Neural cell (in vitro differentiated cells): ENCODE results near the genes PJA1, NALF2, RAB41 and DLG3.

GRCh38 chrX:65673669-65674357 lies 6.4 kb downstream of the MSN start:
- RAMPAGE, long total RNA: no peak

- RAMPAGE, long total RNA: no peak
Observed at GRCh38 chrX:65738659-65739353, 71.4 kb downstream of the MSN start.

- RAMPAGE, long total RNA: no peak
Observed at GRCh38 chrX:65739653-65740528, 72.4 kb downstream of the MSN start.

DNA sequence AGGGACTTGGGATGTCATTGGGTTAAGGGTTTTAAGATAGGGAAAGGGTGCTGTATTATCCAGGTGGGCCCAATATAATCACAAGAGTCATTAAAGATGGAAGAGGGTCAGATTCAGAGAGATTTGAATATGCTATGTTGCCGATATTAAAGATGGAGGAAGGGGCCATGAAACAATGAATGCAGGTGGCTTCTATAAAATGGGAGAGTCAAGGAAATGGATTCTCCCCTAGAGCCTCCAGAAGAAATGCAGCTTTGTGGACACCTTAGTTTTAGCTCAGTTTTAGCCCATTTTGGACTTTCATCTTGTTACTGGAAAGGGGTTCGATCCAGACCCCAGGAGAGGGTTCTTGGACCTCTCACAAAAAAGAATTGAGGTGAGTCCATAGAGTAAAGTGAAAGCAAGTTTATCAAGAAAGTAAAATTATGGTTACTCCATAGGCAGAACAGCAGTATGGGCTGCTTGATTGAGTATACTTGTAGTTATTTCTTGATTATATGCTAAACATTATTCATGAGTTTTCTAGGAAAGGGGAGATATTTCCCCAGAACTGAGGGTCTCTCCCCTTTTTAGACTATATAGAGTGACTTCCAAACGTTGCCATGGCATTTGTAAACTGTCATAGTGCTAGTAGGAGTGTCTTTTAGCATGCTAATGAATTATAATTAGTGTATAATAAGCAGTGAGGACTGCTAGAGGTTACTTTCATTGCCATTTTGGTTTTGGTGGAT lies 76.4 kb downstream of the MSN start:
- RAMPAGE, long total RNA: no peak

GRCh38 chrX:66162092-66163067 lies 1.7 kb upstream of the HEPH start:
- RAMPAGE, long total RNA: no peak

DNA sequence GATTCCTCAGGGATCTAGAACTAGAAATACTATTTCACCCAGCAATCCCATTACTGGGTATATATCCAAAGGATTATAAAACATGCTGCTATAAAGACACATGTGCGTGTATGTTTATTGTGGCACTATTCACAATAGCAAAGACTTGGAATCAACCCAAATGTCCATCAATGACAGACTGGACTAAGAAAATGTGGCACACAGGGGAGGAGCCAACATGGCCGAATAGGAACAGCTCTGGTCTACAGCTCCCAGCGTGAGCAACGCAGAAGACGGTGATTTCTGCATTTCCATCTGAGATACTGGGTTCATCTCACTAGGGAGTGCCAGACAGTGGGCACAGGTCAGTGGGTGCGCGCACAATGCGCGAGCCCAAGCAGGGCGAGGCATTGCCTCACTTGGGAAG lies 303.7 kb upstream of the EDA2R start:
- RAMPAGE, long total RNA: no peak

DNA sequence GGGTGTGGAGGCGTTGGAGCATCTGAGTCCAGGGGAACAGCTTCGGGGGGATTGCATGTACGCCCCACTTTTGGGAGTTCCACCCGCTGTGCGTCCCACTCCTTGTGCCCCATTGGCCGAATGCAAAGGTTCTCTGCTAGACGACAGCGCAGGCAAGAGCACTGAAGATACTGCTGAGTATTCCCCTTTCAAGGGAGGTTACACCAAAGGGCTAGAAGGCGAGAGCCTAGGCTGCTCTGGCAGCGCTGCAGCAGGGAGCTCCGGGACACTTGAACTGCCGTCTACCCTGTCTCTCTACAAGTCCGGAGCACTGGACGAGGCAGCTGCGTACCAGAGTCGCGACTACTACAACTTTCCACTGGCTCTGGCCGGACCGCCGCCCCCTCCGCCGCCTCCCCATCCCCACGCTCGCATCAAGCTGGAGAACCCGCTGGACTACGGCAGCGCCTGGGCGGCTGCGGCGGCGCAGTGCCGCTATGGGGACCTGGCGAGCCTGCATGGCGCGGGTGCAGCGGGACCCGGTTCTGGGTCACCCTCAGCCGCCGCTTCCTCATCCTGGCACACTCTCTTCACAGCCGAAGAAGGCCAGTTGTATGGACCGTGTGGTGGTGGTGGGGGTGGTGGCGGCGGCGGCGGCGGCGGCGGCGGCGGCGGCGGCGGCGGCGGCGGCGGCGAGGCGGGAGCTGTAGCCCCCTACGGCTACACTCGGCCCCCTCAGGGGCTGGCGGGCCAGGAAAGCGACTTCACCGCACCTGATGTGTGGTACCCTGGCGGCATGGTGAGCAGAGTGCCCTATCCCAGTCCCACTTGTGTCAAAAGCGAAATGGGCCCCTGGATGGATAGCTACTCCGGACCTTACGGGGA lies 2.3 kb downstream of the AR start:
- RAMPAGE, long total RNA: no peak

DNA sequence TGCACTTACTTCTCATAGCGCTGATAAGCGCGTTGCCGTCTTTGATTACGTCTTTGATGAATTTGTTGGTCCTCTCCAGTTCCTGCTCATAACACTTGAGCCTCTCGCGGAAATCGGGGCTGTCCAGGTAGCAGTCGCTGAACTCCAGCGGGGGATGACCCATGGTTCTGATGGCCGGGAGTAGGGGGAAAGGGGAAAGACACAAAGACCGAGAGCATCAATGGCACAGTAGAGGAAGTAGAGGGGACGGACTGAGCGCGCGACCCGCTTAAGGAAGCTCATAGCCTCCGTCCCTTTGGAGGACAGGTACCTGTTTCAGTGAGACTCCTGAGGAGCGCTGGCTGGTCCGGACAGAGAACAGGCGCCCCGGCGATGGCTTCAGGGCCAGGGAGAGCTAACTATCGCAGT lies 433 bp downstream of the OPHN1 start:
- RAMPAGE, long total RNA: no peak

- RAMPAGE, long total RNA: no peak
Observed at GRCh38 chrX:68499155-68499554, 304 bp downstream of the YIPF6 start.

DNA sequence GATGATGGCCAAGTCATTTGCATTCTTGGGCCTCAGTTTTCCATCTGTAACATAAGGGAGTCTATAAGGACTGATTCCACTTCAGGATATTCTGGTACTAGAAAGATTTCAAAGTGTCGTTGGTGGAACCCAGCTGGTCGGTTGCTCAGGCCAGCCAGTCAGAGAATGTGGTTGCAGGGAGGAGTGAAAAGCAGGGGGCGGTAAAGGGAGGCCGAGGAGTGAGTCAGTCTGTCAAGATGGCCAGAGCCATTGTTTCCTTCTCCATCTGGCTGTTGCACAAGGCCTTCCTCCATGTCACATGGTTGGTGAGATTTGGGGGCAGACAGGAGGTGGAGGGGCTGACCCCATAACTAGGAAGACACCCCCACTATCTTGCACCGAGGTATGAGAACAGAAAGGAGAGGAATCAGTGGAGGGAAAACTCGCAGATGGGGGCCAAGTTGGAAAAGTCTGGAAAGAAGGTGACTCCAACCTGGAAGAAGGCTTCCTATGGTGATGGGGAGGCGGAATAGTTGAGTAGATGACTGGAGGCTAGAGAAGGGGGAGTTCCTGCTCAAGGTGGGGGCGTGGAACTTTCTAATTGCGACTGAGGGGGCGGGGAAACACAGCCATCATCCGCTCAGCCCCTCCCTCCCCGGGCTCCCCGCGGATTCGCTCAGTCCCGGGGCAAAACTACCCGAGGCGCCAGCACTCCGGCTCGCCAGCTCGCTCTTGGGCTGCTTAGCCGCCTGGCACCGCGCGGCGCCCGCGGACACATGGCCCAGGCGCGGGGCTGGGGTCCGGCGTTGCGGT lies 38.4 kb downstream of the STARD8 start:
- RAMPAGE, long total RNA: no peak

DNA sequence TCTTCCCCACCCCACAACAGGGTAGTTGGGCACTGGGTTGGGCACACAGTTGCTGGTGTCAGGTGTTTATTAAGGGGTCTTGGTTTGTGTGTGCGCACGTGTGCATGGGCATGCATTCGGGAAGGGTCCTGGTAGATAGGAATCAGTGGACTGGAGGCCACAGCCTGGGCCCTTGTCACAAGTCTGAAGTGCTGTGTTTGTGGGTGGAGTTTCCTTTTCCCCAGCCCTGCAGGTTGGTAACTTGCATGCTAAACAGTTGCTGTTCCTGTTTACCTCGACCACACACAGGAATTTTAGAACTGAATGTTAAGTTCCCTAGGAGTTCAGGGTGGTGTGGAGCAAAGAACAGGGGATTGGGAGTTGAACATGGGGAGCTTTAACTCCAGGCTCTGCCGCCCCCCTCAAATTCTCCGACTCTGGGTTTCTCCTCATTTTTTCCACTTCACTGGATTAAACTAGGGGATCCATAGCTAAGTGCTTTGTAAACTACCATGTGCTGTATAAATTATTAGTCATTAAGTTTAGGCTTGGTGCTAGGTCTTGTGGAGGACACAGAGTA lies 48.9 kb downstream of the STARD8 start:
- RAMPAGE, long total RNA: no peak

GRCh38 chrX:68894643-68895632 lies 66.1 kb downstream of the EFNB1 start:
- RAMPAGE, long total RNA: no peak

GRCh38 chrX:69109798-69110188 lies 55.5 kb downstream of the PJA1 start:
- RAMPAGE, long total RNA: no peak

DNA sequence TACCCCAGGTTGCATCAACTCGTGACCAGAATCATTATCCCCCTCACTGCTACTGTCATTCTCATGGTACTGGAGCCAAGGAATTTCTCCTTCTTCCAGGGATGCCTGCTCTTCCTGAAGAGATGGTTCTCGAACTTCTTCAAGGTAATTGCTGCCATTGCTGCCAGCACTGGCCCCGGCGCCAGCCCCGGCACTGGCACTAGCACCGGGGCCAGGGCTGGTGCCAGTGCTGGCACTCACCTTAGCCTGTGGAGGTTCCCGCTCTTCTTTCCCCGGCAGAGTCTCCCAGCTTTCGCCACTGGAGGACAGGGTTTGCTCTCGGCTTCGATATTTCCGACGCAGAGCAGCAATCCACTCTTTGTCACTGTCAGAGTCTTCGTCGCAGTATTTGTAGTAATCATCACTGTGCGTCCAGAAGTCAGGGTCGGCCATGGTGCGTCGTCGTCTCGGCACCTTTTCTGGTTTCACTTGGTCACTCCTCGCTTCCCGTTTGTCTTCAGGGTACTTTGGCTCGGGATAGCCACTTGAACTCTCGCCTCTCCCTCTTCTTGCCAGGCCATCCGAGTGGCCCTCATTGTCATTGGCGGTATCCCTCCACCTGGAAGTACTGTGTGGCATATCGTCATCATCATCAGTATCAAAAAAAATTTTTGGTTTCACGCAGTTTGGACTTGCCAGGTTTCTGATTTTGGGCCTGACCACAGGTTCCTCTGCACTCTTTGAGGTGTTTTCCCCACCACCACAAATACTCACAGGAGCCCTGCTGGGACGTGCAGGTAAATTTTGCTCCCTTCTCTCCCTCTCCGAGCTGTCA lies 3.3 kb downstream of the PJA1 start:
- RAMPAGE, long total RNA: no peak

DNA sequence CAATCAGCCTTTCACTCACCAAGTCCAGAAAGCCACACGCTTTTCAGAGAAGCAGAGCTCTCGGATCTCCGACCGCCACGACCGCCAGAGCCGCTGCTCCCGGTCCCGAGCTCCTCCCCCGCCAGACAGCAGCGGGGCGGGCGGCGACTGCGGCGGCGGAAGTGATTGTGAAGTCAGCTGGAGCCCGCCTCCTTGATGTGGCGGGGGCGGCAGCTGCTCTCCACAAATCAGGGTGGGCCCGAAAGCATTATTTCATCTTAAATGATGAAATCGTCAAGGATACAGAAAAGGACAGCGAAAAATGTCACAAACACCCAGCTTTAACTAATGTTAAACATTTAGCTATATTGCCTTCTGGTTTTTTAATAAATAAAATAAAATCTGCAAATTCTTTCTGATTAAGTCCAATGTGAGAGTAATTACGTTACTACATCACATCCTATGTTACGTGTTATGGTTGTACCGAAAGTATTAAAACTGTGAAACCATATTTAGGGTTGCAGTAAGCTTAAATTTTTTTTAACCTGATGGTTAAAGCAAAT lies at the start of gene PJA1:
Gene PJA1 (minus strand): TSS at position 101 of the 542 bp plus-strand sequence.
- RAMPAGE, long total RNA: start-site peak on the minus strand centred at position 108 of the sequence, 76 bp wide, 7,251 and 6,879 reads in 2 replicates

GRCh38 chrX:69285168-69286021 lies 120.1 kb upstream of the PJA1 start:
- RAMPAGE, long total RNA: no peak

- RAMPAGE, long total RNA: no peak
Observed at GRCh38 chrX:69504284-69505464, at the start of gene NALF2. Gene NALF2 (plus strand): TSS chrX:69504326.

- RAMPAGE, long total RNA: no peak
Observed at GRCh38 chrX:70281951-70282450, at the start of gene RAB41. Gene RAB41 (plus strand): TSS chrX:70282172.

DNA sequence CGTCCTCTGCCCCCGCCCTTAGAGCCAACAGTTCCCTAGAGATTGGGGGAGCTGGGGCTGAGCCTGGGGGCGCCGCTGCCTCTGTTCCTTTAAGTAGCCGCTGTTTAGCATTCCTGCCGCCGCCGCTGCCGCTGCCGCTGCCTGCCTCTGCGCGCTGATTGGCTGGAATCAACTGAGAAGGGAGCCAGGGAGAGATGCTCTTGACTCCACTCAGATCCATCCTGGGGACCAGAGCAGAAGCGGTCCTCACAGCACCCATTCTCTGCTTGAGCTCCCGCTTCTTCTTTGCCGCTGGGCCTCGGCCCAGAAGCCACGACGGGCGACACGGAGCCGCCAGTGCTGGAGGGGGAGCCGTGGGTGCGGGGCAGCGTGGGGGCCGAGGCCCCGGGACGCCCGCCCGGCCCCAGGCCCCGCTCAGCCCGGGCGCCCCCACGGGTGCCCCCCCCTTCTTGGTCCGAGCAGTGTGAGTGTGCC lies at the start of gene DLG3:
Gene DLG3 (plus strand): TSS at position 204 of the 474 bp plus-strand sequence.
- RAMPAGE, long total RNA: no peak

- RAMPAGE, long total RNA: no peak
Observed at GRCh38 chrX:70490615-70491001, 46.0 kb downstream of the DLG3 start.